Hair follicle dermal papilla cell (primary cell): ENCODE results near the genes GOLGA8H and TRPM1.

DNA sequence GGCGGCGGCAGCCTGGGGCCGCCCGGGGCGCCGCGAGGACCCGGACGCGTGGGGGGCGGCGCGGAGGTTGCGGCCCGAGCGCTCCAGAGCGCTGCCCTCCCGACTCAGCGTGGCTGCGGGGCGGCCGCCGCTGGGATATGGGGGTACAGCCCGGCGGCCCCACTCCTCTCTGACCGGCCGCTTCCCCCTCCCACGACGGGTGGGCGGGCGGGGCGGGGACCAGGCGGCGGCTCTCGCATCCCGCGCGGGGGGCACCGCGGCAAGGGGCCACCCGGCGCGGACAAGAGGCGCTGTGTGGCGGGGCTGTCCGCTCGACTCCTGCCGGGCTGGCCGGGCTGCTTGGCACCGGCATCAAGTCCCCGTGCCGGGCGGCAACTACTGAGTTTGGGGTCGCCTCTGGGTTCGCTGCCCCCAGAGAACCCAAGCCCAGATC lies 554 bp downstream of the APBA2 start:
- CAGE, long polyA plus RNA: no peak

GRCh38 chr15:28886754-28887479 lies 1.1 kb downstream of the APBA2 start:
- CAGE, long polyA plus RNA: no peak

- CAGE, long polyA plus RNA: no peak
Measured at GRCh38 chr15:29569677-29570156, 1.1 kb downstream of the ENTREP2 start.

DNA sequence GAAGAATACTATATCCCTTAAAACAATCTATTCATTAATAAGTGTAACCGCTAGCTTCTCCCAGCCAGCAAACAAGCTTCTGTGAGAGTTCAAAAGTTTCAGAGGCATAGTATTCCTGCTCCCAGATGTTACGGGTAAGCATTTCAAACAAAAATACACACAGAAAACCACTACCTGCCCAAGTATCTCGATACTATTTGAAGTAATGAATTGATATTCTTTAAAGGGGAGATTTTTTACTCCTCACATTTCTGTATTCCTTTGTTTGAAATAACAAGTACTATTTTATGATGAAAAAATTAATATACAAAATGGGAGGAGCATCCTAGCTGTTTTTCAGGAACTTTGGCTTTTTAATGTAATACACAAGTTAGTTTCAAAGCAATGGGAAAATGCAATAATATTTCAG lies 1.4 kb downstream of the TJP1 start:
- CAGE, long polyA plus RNA: no peak

- CAGE, long polyA plus RNA: no peak
Measured at GRCh38 chr15:29925813-29926213, 103.5 kb upstream of the TJP1 start.

DNA sequence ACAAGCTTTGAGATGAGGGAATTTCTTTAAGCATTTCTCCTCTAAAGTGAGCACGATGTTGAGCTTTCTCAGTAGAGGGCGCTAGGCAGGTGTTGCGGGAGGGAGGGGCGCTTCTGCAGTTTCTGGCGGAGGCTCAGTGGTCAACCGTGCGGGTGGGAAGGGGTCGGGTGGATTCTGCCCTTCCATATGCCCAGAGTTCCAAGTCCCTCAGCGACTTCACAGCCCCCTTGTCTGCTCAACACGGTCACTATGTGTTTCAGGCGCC lies 97.4 kb upstream of the GOLGA8J start:
- CAGE, long polyA plus RNA: no peak

DNA sequence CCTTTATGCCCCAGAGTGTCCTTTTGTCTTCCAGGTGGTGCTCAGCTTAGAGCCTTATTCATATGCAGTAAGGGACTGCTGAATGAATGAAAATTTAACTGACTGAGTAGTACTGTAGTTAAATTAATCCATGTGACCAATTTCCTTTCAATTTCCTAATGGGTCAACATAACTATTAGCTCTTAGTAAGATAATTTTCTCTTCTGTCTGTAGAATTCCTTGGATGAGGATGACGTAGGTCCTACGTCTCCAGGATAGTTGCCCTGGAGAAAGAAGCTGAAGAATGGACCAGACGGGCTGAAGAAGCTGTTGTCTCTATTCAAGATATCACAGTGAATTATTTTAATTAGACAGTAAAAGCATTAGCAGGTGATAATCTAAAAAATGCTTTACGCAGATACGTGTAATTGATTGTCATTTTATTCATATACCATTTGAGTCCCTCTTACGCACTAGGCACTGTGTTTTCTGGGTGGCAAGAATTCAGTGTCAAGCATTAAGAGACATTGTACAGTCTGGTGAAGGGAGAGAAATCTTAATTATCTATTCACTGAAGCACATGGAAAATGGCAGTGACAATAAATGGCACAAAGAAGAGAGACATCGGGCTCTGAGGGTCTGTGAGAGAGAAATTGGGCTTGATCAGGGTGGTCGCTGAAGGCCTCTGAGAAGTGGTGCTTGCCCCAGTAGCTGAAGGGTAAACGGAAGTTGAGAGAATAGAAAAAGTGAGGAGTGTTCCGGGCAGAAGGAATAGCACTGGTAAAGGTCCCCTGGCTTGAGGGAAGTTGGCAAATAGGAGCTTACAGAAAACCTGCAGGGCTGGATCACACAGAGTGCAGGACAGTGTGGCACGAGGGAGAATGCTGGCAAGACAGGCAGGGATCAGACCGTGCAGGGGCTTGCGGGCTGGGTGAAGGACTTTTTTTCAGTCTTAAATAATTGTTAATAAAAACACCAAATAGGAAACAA lies 63.8 kb upstream of the GOLGA8R start:
- CAGE, long polyA plus RNA: no peak

DNA sequence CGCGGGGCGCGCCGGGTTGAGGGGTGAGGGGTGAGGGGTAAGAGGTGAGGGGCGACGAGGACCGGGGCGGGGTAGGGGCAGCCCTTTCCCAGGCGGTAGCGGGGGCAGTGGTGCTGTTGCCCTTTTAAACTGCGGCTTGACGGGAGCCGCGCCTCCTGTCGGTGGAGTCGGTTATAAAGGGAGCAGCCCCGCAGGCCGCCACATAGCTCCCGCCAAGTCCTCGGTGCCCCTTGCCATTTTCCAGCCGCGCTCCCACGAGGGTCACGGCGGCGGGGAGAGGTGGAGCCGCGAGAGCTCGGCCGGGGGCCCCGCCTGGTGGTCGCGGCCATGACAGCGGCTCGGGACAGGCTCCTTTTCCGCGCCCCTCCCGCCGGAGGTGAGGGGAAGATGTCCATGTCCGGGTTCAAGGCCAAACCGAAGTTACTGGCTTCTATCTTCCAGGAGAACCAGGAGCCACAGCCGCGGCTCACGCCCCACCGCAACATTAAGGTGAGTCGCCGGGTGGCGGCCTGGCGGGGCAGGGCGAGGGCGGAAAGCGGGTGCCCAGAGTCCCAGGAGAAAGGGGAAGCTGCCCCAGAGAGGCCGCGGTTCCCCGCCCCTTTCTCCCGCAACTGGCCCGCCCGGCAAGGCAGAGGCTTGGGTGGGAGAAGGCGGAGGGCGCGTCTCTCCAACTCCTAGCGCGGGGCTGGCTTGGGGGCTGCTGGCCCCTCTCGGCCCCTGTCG lies 20.8 kb downstream of the GOLGA8Q start:
- CAGE, long polyA plus RNA: no peak

DNA sequence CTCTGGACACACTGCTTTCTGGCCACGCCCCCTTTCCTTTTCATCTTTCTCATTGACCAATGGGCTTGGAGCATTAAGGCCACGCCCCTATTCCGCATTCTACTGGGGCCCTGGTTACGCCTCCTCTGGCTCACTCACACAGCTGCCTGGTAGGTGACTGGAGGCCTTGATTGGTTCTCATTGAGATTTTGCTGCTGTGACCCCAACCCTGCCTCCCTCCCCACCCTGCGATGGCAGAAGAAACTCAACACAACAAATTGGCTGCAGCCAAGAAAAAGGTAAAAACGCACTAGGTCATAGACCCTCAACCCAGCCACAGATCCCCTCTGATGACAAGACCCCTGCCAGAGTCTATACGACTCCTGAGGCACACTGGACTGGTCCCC lies at the start of gene GOLGA8H:
Gene GOLGA8H (plus strand): TSS at position 133 of the 386 bp plus-strand sequence.
- CAGE, long polyA plus RNA: no peak

DNA sequence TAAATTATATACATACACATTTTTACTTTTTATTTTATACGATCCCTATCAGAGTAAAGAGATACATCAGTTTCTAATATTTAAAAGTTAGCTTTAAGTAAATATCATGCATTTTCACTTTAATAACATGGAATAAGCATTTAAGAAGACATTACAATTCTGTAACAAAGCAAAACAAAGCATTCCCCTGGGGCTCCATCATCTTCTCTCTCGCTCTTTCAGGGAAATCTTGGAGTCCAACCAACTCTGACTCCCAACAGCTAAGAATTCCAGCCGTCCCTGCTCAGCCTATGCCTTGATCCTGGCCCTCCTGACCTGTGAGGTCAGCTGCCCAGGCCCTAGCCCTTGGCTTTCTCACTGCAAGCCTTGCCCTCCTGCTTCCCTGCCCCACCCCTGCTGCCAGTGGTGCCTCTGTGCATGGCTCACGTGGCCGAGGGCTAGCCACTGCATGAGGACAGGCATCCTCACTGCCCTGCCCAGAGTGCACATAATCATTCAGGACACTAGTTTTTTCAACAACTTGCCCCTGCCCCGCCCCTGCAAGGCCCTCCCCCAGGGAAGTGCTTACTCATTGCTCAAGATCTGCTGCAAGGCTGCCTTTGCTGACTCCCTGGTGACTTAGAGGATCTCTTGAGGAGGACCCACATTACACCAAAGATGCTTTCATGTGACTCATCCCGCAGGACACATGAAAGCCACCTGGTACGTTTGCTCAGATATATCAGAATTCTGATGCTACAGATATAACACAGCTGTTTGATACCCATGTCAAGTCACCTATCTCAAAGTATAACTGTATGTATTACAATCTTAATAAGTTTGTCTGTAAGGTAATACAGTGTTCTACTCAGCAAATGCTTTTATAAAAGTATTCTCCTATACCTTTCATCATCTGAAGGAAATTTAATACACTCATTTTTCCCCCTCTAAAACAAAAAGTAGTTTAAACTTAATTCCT lies 37.5 kb downstream of the MTMR10 start:
- CAGE, long polyA plus RNA: no peak

DNA sequence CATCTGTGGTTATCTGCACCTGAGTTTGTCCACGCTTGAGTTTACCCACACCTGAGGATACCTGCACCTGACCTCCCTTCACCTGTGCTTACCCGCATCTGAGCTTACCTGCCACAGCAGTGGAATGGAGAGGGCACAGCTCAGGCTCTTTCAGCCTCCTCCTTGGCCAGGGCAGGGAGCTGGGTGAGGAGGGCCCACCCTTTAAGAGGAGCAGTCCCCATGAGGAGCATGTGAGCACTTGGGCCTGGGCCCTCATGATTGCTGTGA lies at the start of gene TRPM1:
Gene TRPM1 (minus strand): TSS at position 177 of the 267 bp plus-strand sequence.
- CAGE, long polyA plus RNA: no peak

GRCh38 chr15:31202915-31203359 lies 101.4 kb upstream of the TRPM1 start:
- CAGE, long polyA plus RNA: no peak

DNA sequence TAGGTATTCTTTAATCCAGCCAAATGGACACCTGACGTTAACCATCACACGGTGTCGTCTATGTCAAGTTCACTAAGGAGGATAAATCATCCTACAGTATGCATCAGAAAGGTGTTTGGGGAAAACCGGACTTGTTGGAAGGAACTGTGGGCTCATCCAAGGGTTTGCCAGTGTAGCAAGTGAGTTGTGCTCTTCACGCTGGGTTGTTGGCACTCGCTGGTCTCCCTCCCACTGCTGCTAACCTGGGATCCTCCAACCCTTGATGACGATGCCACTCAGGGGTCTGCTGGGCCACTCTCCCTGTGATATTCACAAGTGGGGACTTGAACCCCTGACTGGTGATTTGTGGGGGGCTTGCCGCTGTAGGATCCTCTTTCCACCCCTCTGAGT lies 102.7 kb upstream of the TRPM1 start:
- CAGE, long polyA plus RNA: no peak

DNA sequence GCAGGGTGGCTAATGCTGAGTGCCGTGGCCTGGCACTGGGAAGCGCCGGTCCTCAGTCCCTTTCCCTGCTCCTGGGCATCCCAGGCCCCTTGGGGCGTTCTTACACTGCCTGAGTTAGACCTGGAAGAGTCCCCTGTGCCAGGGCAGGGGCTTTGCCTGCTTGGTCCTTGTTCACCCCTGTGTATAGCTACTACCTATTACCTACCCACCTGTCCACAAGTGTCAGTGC lies 110.0 kb upstream of the KLF13 start:
- CAGE, long polyA plus RNA: no peak

DNA sequence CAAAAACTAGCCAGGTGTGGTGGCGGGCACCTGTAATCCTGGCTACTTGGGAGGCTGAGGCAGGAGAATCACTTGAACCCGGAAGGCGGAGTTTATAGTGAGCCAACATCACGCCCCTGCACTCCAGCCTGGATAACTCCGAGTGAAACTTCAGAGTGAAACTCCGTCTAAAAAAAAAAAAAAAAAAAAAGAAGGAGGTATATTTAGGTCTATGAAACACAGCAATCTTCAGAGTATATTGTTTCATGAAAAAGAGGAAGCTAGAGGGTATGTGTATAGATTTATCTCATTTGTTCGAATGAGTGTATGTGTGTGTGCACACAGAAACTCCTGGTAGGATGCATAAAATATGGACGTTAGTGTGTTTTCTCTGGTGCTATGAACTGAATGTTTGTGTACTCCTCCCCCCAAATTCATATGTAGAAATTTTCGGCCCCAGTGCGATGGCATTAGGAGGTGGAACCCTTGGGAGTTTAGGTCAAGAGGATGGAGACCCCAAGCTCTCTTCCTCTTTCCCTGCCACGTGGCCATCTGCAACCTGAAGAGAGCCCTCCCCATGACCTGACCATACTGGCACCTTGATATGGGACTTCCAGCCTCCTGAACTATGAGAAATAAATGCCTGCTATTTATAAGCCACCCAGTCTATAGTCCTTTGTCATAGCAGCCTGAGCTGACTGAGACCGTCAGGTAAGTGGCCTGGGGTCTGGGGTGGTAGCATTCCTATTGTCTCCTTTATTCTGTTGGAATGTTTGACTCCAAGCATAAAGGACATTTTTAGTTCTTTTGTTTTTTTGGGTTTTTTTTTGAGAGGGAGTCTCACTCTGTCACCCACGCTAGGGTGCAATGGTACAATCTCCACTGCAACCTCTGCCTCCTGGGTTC lies 98.5 kb upstream of the KLF13 start:
- CAGE, long polyA plus RNA: no peak

- CAGE, long polyA plus RNA: no peak
Measured at GRCh38 chr15:31263291-31263876, 63.3 kb upstream of the KLF13 start.

GRCh38 chr15:31306427-31307144 lies 20.0 kb upstream of the KLF13 start:
- CAGE, long polyA plus RNA: no peak

- CAGE, long polyA plus RNA: no peak
Measured at GRCh38 chr15:31340870-31342358, 14.8 kb downstream of the KLF13 start.

DNA sequence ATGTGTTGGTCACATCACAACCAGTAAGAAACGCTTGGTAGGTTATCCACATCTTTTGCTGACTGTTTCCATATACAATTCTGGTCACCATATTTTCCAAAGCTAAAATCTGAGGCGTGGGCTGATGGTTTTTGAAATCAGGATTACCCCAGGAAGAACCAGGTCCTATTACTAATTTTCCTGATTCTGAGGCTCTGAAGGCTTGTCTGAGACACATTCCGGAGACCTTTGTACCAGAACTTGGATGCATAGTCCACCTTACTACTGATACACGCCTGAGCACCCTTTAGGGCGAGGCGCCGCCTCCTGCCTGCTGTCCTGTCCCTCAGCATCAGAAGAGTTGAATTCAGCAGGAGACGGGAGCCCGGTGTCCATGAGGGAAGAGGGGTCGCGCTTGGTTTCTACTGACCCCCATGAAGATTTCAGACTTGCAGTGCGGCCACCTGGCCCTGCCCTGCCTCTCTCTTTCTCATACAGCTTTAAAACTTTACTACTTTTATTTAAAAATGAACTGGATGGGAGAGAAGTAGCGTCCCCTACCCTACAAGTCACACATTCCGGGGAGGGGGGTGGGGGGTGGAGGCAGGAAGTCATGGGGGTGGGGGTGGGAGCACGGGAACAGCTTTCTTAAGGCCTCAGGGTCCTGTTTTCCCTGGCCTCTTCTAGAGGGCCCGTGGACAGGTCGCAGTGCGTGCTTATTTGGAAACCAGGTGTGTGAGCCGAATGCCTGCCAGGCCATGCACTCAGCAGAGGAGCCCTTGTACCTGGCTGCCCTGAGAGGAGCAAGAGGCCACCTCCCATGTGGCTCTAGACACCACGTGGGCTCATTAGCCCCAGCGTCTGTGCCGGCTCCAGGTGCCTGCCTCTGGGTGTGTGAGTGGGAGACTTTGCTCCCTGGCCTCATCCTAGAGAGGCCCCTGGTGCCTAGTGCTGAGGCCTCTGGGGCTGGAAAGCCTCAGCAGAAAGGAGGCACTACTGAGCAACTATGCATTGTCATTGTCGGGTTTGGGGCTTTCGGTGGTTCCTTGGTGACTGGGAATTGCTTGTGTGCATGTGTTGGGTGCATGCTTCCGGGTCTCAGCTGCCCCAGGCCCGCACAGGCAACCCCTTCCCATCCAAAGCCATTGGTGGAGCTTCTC lies 50.1 kb downstream of the KLF13 start:
- CAGE, long polyA plus RNA: no peak

DNA sequence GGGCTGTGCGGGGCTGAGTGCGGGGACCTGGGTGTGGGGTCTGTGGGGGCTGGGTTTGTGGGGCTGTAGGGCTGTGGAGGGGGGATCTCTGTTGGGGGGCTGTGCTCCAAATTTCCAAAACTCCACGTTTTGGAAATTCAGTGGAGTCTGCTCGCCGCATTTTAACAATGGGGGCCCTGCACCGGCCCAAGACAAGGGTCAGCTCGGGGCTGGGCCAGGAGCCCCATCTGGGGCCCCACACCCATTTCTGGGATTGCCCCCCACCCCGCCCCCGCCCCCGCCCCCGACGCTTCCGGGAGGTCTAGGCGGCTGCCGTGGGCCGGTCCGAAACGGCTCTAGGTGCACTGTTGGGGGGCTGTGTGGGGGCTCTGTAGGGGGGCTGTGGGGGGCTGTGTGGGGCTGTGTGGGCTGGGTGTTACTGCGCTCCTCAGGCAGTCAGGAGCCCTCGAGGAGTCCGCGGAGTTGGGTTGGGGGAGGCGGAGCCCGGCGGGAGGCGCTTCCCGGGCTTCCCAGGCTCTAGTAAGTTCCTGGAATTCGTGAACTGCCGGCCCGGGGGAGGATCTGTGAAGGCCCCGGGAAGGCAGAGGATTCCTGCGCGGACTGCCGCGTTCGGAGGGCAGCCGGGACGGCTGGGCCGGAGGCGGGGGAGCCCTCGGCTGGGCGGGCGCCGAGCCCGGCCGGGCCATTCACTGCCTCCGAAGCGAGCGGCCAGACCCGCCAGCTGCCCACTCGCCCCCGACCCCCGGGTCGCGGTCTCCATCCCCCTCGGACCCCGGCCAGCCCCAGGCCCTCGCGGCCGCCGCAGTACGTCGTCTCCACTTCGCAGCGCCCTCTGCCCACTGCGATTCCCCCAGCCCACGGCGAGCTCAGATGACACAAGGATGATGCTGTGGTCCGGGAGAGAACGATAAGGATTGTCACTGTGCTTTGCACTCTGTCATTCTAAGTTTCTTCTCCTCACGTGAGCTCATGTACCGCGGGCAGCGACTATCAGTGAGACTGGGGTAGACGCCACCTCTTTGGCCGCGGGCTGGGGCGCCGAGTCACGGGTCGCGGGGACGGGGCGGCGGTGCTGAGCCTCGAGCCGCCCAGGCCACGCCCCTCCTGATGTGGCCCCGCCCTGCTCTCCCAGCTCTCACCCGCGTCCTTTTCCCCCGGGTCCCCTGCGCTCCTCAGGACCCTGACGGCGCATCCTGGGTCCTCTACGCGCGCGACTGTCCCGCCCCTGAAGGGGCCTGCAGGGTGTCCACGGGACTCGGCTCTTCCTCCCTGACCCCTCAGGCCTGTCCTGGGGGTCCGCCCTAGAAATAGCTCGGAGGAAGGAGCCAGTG lies 65.2 kb downstream of the KLF13 start:
- CAGE, long polyA plus RNA: no peak